Islet of Langerhans (tissue), 1 donor: Measurements from ENCODE around the genes ATP2B1 and LUM.

- RRBS = no CpG with 5 or more reads among the region's 2 CpGs
These were observed 528 bp downstream of the LRRIQ1 start for GRCh38 chr12:85036729-85037029.

- RRBS = no CpG with 5 or more reads among the region's 20 CpGs
These were observed 775 bp upstream of the ALX1 start for GRCh38 chr12:85279259-85279630.

DNA sequence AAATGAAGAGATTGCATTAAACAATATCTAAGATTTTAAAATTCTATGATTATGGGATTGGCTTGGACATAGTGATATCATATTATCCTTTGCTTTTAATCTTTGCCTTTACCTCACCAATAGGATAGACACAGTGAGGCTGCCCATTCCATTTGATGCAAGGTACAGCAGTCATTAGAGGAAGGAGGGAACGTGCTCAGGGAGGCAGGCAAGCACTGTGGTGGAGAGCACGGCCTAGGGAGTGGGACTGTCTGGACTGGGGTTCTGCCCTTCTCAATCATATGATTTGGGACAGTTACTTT is 154.9 kb downstream of the KITLG start:
- RRBS = no CpG with 5 or more reads among the region's 2 CpGs

DNA sequence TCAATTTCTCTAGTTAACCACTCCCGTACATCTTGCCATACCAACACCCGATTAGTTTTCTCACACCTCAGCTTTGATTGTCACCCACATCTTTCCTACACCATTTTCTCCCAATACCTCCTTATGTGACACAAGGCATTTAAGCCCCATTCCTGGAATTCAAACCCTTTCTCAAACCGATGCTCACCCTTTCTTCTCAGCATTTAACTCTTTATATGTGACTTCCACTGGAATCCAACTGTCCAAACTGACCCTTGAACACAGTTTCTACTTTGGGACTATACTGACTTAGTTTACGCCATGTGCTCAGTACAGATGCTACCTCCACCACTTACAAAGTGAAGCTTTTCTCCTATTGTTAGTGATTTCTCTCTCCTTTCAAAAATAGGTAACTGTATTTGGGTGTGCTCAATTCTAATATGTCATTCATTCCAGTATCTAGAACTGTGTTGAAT is 80.4 kb downstream of the KITLG start:
- RRBS = no CpG with 5 or more reads among the region's 4 CpGs

- RRBS = no CpG with 5 or more reads among the region's 5 CpGs
These were observed 189.6 kb downstream of the DUSP6 start for GRCh38 chr12:89162438-89163291.

DNA sequence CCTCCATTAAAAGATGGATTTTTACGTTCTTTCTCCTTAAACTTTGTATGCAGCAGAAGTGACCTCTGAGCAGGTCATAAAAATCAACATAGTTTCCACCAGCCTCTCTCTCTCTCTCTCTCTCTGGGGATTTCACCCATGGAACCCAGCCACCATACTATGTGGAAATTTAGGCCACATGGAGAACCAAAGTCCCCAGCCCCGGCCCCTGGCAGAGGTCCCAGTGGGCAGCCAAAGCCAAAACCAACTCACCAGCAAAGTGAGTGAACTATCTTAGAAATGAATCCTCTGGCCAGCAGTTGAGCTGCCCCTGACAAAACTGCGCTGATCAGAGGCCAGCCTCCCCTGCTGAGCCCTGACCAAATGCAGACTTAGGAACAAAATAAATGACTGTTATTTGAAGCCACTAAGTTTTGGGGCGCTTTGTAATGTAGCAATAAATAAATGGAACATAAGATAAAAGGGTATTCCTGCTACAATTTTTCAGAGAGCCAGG is 9.1 kb downstream of the DUSP6 start:
- RRBS = no CpG with 5 or more reads among the region's 4 CpGs

DNA sequence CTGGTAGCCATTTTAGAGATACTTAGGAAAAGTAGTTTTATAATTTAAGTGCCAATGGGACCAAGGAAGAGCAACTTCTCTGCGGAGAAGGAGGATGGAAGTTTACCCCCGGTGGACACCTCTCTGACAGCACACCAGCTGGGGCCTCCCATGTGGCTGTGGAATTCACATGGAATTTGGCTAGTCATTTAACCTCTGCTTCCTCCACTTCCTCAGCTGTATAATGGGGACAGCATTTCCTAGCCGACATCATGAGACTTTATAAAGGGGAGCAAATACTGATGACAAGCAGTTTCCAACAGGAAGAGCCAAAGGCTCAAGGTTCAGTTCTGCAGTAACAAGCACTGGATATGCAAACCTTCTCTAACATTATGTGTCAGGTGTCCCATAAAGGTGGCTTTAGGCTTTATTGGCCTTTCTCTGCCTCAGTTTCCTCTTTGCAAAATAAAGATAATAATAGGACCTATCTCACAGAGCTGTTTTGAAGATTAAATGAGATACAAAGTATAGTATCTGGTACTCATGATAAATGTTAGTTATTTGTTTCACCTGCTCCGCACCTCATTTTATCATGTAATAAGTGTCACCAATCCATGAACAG is 7.4 kb downstream of the DUSP6 start:
- RRBS = no CpG with 5 or more reads among the region's 4 CpGs

DNA sequence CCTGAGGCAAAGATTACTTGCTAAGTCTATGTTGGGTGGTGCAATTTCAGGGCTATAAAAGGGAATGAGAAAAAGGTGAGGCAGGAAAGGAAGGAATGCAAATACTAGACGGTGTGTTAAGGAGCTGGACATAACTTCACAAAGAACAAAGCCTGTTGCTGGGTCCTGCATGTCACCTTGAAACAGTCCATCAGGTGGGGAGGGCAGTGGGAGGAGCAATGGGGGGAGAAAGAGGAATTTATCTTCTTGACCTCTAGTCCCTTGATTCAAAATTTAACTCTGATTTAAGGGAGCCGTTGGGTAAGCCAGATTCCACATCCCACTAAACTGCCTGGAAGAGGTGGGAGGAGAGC is 16.1 kb upstream of the DUSP6 start:
- RRBS = no CpG with 5 or more reads among the region's 2 CpGs

DNA sequence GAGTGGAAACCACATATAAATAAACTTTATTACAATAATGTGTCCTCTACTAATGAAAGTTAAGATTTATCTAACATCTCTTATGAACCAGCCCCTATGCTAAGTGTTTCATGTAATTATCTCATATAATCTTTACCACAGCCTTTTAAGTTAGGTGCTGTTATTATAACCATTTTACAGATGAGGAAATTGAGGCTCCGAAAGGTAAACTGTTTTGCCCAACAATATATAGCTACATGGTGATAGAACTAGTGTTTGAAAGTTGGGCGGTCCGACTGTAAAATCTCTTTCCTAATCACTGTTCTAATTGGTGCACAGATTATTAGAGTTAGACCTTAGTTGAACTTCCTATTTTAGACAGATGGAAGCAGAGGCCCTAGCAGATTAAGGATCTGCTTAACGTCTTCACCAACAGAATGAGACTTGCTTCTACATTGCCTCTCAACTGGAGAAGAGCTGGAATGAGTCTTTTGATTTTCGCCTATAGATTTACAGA is 30.0 kb upstream of the DUSP6 start:
- RRBS = no CpG with 5 or more reads among the region's 5 CpGs

DNA sequence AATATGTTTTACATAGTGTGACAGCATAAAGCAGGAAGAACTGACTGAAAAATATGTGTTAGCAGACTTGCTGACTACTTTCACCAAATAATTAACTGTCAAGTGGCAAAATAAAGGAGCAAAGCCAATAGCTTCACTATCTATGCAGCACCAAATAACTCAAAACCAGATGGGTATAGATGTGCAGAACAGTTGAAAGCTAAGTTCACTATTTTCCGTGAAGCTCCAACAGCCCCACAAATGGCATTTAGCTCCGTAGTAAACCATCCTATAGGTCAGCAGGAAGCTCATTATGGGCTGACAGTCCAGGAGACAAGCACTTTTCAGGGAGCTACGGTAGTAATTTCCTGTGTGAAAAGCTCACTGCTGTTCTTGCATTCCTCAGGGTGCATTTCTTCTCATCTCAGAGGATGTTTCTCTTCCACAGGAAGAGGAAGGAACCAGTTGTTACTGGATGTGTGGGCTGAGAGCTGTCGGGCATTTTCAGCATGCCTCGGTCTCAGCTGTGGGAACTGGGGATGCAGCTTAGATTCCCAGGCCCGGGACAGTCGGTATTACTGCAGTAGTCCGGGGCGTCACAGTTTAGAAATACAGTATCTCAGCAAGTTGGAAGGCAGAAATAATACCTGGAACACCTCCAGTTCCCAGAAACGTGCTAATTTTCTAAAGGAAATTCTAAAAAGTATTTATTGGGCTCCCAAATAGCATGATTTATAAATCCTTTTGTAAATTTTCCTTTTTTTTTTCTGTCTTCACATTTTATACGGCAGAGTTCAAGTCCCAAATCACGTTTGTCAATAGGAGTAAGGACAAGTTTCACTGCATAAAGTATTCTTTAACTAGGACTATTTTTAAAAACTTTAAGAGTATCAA is 72.7 kb downstream of the GALNT4 start:
- RRBS = no CpG with 5 or more reads among the region's 12 CpGs

DNA sequence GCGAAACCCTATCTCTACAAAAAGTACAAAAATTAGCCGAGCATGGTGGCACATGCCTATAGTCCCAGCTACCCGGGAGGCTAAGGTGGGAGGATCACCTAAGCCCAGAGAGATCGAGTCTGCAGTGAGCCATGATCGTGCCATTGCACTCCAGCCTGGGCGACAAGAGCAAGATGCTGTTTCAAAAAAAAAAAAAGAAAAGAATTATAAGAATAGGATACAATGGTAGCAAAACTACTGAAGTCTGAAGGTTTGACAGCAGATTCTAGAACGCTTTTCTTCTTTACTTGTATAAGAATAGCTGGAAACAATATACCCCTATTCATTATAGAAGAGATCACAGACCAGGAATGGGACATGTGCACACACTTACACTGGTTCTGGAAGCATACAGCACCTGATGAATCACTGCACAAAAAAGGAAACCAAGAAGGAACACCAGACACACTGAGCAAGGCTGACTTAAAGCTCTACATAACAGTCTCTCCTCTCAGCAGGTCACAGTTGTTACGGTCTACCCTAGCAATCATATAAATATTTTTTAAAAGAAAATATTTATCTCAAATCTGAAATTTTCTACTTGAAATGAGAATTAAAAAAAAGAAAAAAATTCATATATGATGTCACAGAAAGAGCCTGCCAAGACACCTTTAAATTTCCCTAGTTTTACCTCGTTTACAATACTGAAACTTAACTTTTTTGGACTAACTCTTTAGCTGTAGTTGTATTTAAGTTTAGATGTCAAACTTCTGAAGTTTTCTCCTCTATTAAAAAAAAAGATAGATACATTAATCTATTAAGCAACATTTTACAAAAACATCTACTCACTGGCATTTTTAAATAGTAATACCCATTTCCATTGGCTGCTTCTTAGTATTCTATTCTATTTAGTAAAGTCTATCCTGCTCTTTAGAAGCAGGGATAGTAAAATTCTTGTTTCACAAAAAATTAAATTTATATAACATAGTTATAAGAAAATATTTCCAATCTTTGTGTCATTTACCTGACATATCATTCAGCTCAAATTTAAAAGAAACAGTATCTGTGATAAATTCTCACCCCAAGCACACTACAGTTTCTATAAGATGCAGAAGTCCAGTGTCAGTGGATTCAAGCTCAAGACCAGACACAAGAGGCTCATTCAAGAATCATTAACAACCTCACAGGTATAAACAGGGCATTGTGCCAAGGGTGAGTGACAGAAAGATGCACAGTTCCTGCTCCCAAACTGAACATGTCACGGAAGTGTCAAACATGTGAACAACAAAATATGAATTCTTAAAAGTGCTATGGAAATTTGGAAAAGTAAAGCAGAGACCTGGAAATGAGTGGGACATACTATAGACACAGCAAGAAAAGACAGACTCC is 13.3 kb downstream of the ATP2B1 start:
- RRBS = no CpG with 5 or more reads among the region's 10 CpGs

GRCh38 chr12:89708560-89709246 is at the start of gene ATP2B1:
Gene ATP2B1 (minus strand): TSS chr12:89708838.
- RRBS = 2% methylated on average over 61 of the region's 91 CpGs

- RRBS = no CpG with 5 or more reads among the region's 4 CpGs
These were observed 172.1 kb upstream of the ATP2B1 start for GRCh38 chr12:89880760-89881039.

DNA sequence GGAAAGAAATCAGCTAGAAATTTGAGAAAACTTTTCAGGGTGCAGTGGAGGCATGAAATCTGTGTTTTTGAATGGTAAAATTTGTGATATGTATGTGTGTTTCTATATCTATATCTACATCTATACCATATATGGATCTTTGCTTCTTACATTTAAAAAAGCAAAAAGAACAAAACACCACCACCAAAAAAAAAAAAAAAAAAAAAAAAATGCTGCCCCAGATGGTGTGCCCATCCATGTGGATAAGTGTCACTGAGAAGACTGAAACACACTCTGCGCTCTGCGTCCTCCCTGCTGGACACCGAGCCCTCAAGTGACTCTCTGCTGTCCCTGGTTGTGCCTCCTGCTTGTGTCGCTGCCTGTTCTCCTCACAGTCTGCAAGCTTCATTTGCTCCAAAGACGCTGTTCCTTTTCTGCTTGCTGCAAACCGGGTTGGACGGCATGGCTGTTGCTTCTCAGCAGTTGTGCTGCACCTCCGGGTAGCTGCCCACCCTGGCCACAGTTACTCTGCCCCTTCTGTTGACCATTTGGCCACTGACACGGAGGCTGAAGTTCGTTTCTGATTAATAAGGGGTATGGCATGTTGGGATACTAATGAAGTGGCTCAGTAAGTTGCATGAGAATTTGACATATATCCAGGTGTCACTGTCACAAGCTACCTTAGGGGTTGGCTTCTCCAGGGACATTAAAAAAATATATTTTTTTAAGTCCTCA is 276.2 kb upstream of the ATP2B1 start:
- RRBS = 73% methylated on average over 3 of the region's 10 CpGs

GRCh38 chr12:90953657-90954319 is 1.2 kb downstream of the CCER1 start:
- RRBS = no CpG with 5 or more reads among the region's 37 CpGs

DNA sequence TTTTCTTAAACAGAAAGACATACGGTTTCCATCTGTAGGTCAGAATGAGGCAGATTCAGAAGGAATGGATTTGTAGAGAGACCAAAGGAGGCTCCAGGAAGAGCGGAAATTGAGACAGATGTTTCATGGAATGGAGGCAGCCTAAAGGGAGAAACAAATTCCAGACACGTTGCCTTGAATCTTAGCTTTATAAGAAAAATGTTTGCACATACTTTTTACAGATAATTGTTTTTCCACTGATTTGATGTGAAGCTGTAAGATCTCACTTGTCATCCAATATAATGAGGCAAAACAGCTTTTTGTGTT is 24.8 kb downstream of the EPYC start:
- RRBS = no CpG with 5 or more reads among the region's 3 CpGs

GRCh38 chr12:91111321-91111749 is at the start of gene LUM:
Gene LUM (minus strand): TSS chr12:91111494.
- RRBS = no CpG with 5 or more reads among the region's 6 CpGs

- RRBS = no CpG with 5 or more reads among the region's 5 CpGs
These were observed 395.1 kb upstream of the DCN start for GRCh38 chr12:91577734-91578174.

GRCh38 chr12:91778080-91778463 is 367.6 kb downstream of the BTG1 start:
- RRBS = no CpG with 5 or more reads among the region's 1 CpG

- RRBS = no CpG with 5 or more reads among the region's 1 CpG
These were observed 51.7 kb downstream of the BTG1 start for GRCh38 chr12:92093802-92094397.